Bronchus (tissue), 1 donor: Measurements from ENCODE around the gene SH3RF2.

DNA sequence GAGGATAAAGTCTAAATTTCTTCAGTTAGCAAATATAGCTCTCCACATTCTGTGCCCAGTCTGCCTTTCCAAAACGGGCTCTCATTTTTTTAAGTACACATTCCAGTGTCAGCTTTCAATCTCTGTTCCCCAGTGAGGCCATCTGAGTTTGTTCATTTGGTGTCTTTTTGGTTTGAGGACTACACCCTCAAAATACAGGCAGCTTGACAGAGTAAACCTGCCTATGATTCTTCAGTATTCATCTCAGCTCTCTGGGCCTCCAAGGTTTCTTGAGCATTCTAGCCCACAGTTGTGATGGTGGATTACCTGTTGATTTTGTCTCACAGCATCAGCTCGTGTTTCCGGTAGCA, 55.7 kb downstream of the NR3C1 start:
- PRO-cap, result no peak

DNA sequence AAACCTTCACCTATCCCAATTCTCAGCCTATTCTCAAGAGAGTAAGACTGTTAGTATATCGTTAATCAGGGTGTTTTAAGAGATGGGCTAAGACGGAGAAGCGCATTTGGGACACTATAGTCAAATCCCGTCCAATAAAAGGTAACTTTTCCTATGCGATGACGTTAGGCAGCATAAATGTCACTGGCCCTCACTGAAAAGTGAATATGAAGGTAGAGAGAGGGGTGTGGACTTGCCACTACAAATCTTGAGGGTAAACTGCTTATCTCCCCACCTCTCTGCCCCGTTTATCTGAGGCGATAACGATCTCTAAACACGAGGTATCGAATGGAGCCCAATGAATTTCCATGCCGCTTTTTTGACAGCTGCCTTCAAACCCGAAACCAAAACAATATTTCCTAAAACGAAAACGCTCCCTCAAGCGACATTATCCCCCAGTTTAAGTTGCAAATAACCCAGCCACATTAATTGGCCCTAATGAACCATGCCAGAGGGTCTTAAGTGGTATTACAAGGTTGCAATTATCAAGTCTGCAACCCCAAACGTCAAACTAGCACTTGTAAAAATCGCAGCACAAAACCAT, 1.5 kb downstream of the NR3C1 start:
- PRO-cap, result no peak

- PRO-cap, result bidirectional peak, plus-strand start at chr5:143403139, minus-strand start at chr5:143402995
Measured at GRCh38 chr5:143402906-143403164, 651 bp downstream of the NR3C1 start.

DNA sequence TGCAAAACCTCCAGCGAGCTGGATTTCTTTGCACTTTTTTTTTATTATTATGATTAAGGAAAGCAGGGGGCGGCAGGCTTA, 997 bp upstream of the NR3C1 start:
- PRO-cap, result bidirectional peak, plus-strand start at position 50 of the sequence, minus-strand start outside the sequence

DNA sequence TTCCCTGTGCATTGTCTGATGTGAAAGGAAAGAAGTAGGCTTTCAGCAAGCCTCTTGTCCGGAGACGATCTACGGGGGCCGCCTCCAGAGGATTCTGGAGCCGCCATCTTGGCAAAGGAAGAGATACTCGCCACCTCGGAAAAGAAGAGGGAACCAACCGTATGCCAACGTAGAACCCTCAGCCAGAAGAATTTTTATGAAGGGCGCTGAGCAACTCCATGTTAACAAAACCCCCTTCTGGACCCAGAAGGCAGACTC, 2.0 kb upstream of the NR3C1 start:
- PRO-cap, result no peak

DNA sequence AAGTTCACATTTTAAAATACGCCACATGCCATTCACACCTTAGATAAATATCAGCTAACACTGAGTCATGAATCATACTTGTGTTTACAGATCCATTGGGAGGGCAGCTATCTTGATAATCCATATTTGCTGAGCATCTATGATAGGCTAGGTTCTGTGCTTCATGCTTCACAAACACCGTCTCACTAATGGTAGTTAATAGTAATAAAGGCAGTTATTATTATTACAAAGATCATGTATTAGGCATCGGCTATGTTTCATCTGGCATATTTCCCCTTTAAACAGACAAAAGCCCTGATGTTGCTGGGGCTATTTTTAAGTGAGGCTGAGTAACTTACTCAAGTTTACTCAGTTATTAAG, 152.2 kb upstream of the HMHB1 start:
- PRO-cap, result unidirectional peak, minus-strand start at position 135 of the sequence

DNA sequence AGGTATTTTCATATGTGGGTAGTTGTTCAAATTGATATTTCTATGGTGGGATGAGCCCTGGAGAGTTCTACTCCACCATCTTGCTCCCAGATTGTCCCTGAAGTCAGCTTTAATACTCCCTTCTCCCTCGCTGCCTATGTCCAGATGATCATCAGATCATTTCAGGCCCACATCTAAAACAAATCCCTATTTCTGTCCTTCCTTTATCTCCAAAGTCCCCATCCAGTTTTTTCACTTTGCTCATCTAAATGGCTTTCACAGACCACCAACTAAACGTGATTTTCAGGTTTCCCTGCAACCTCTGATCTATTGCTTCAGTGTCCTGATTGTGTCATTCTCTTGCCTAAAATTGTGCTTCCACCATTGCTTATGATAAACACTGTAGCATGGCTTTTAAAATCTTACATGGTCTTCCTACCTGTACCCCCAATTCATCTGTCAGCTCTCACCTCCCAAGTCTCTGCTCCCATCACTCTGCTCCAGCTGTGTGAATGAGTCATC, 342.0 kb downstream of the PRELID2 start:
- PRO-cap, result no peak

DNA sequence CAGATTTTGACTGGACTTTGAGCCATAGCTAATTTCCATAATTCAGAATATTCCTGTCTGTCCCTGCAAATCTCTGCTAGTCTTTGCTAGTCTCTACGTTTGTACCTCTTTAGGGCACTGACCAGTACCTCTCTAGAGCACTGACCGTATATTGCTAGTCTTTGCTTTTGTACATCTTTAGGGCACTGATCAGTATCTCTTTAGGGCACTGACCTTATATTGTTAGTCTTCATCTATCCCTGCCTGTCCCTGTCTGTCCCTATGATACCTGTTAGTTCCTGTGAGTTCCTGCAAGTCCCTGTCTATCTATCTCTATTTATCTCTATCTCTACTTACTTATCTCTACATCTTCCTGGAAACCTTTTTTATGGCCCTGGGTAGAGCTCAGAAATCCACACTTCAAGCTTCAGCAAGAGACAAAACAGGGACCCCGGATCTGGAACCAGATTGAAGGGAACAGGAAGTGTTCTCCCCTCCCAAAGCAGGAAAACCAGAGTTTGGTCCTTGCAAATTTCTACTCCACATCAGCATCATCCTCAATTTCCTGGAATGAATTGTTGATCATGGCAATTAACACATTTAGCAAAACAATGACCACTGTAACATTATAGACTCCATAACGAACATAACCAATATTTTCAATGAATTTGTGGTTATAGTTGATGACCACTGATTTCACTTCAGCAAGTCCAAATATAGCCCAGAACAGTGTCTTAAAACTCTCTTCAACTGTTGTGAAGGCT, 107.0 kb downstream of the PRELID2 start:
- PRO-cap, result no peak

DNA sequence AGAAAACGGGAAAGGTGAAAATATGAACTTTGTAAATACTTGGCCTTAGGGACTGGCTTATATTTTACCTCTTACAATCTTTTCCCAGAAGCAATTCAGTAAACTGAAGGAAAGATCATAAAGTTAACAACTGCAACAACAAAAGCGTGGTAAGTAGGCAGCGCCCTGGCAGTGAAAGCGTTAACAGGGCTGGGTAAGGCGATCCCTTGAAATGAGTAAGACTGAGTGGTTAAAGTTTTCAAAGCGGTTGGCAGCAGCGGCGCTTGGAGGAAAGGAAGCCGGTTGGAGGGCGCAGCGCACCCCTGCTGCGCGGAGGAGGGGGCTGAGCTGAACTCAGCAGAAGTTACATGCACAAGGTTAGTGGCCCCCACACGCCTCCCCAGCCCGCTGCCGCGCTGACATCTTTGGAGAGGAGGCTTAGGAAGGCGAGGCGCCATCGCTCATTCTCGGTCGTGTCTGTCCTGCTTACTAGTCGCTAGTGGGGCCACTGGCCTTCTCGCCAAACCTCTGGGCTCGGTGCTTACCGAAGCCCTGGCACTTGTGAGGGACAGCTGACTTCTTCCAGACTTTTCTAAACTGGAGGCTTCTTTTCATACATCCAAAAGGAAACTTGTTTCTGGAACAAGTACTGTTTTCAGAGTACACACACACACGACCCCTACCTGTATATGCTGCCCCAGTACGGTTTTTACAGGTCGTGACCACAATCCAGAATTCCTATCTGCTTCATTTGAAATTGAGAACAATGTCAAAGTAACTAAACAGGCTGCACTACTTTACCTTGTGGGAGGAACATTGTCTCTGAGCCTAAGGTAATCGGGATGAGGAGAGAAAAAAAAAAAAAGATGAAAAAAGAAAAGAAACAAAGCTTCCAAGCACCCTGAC, at the start of gene SH3RF2:
Gene SH3RF2 (plus strand): TSS at position 240 of the 885 bp plus-strand sequence.
- PRO-cap, result unidirectional peak, plus-strand start at position 241 of the sequence; unidirectional peak, minus-strand start at position 477 of the sequence

GRCh38 chr5:145942137-145942602, 5.8 kb downstream of the SH3RF2 start:
- PRO-cap, result no peak

- PRO-cap, result no peak
Measured at GRCh38 chr5:145949017-145949604, 12.7 kb downstream of the SH3RF2 start.

- PRO-cap, result no peak
Measured at GRCh38 chr5:146049661-146050156, 55.7 kb downstream of the PLAC8L1 start.

DNA sequence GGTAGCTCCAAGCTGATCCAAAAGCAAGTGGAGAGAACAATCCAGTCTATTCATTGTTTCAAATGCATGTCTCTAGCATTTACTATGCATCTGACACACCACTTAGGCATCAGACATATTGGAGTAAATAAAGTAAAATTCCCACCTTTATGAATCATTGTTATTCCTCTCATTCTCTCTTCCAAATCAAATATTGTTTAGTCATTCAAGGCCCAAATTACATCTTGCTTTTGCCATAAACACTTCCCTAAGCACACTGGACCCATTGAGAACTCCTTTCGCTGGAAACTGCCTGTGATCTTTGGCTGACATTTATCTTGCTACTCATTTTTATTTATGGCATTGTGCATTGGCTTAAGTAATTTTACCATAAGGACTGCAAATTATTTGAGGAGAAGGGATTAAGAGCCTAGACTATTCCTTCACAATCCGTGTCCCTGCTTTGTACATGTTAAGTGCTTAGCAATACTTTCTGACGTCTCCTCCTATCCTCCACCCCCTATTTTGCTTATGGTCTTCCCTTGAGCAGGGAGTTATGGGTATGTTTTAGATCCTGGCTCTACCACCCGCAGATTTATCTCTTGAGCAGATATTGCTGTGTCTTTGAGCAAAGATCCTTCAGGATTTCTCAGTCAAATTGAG, 7.4 kb downstream of the C5orf46 start:
- PRO-cap, result no peak

DNA sequence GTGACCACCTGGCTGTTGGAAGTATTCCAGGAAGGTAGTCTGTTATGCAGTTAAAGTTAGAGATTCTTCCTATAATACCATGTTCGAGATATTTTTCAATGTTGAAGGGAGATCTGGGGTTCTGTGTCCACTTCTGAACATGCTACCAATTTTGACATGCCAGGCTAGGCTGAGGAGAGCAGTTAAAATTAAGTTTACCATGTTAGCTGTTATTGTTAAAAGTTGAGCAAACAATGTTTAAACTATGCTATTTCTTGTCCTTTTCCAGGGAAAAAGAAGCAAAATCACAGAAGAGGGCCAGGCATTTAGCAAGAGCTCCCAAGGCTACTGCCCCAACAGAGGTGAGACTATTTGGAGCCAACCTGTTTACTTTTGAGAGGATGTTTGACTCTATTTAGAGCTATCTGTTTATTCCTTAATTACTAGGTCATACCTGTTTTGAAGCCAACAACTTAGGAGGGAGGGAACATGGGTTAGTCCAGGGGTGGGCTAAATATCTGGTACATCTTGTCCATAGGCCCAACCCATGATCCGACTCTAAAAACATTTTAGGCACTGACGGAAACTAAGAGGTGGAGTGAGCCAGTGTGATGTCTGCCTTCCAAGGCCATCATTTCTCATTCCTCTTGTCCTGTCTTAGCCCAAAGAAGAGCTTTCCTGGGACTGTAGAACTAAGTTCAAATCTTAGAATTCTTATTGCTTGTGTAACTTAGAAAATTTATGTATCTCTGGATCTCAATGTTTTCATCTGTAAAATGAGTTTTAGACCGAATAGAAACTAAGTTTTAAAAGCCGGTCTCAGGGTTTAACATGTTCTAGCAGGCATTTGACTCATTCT, 8.3 kb downstream of the SPINK5 start:
- PRO-cap, result no peak

DNA sequence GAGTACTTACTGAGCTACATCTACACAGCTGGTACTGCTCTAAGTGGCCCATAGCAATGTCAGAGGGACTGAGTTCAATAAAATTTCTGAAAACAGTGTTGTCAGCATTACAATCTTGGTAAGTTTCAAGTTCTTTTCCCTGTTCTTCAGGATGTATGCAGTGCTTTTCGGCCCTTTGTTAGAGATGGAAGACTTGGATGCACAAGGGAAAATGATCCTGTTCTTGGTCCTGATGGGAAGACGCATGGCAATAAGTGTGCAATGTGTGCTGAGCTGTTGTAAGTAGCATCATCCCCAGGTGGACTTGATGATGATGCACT, 25.5 kb downstream of the SPINK5 start:
- PRO-cap, result no peak

DNA sequence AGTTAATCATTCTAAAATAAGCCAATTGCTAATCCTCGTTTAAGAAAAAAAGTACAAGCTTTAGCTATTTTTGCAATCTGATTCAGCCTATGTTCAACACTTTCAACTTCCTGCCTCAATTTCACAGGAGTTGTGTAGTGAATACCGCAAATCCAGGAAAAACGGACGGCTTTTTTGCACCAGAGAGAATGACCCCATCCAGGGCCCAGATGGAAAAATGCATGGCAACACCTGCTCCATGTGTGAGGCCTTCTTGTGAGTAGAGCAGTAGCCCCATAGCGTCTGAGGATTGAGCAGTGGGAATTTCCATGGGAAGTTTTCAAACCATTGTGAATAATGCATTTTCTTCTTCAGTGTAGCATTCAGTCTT, 37.9 kb downstream of the SPINK5 start:
- PRO-cap, result no peak

DNA sequence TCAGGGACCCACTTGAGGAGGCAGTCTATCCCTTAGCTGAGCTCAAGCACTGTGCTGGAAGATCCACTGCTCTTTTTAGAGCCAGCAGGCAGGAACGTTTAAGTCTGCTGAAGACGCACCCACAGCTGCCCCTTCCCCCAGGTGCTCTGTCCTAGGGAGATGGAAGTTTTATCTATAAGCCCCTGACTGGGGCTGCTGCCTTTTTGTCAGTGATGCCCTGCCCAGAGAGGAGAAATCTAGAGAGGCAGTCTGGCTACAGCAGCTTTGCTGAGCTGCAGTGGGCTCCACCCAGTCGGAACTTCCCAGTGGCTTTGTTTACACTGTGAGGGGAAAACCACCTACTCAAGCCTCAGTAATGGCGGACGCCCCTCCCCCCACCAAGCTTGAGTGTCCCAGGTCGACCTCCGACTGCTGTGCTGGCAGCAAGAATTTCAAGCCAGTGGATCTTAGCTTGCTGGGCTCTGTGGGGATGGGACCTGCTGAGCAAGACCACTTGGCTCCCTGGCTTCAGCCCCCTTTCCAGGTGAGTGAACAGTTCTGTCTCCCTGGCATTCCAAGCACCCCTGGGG, 12.2 kb downstream of the SPINK13 start:
- PRO-cap, result no peak

GRCh38 chr5:148697138-148697777, 42.9 kb upstream of the HTR4 start:
- PRO-cap, result no peak

DNA sequence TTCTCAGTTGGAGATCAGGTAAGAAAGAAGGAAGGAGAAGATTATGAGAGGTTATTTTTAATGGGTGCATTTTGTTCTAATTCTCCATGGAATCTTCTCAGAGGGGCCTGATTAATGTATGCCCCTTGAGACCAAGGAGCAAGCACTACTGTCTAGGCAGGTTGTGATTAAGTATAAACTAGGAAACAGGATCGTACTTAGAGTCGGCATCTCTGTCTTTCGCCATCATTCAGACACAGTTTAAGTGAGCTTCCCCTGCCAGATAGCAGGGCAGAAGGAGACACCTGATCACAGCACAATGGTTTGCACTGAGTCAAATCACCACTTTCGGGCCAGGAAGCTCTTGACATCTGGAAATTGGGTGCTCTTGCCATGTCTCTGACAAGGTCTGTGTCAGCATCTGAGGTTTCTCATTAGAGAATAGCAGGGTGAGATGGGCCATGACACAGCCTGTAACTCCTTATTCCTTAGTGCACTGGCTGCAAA, 8.2 kb downstream of the ADRB2 start:
- PRO-cap, result no peak

DNA sequence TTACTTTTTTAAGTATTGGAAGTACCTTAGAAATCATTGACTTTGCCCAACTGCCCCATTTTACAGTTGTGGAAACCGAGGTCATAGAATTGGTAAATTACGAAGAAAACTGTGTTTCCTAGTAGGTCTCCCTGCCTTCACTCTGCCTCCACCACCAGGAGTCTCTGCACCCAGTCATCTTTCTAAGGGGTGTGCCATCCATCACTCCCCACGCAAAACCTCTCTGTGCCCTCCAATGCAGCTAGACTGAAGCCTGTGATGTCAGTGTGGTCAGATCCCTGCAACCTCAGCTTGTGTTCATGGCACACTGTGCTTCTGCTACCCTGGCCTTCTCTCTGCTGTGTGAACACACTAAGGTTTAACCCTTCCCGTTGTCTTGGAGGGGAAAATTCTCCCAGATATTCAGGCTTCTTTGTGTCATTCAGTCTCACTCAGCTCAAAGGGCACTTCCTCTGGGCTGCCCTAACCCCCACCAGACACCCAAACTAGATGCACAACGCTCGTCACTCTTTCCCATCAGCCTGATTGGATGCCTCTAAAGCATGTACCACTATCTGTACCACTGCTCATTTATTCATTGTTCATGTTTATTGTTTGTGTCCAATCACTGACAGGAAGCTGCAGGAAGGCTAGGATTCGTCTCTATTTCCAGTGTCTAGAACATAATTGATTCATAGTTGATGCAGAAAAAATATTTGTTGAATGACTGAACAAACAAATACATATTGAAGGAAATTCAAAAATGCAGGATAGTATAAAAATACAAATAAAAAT, 18.4 kb downstream of the ADRB2 start:
- PRO-cap, result unidirectional peak, minus-strand start at position 454 of the sequence